AG08470 (cell line): ENCODE data around the genes TPO, PXDN and EIPR1.

DNA sequence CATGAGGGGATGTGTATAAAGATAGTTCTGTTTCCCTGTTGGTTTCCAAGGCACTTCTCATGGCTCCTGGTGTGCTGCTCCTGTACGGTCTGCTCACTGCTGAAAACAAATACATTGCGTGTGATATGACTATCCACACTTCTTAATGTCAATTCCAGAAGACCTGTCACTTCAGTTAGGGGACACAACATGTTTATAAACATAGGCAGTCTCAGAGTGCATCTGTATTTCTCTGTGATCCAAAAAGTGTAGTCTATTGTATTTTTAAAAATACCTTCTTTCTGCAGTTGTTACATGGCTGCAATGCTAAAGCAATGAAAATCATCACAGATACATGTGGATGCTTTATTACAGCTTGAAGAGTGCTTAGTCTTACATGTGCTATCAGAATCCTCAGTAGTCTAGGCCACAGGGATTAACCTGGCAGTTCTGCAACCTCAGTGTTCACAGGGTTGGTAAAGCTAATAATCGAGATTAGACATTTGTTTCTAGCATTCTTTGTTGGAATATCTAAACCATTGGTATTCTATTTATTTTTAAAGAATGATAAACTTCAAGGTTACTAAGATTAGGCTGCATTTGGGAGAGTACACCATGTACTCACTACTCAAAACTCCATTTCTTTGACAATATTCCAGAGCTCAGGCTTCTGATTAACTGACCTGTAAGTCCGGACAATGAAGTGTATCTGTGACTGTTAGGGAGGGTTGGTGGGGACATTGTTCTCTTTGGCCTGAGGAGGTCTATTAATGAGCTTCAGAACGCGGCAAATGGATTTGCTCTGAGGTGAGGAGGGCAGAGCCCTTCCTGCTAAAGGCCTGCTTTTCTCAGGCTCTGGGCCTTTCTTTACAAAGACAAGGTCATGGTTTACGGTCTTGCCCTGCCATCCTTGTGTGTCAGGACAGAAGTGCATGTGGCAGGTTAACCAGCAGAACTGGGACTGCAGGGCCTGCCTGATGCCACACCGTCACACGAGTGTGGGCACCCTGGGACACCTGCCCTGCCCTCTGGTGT lies 7.5 kb downstream of the ALKAL2 start:
- RRBS = no CpG with 5 or more reads among the region's 9 CpGs

DNA sequence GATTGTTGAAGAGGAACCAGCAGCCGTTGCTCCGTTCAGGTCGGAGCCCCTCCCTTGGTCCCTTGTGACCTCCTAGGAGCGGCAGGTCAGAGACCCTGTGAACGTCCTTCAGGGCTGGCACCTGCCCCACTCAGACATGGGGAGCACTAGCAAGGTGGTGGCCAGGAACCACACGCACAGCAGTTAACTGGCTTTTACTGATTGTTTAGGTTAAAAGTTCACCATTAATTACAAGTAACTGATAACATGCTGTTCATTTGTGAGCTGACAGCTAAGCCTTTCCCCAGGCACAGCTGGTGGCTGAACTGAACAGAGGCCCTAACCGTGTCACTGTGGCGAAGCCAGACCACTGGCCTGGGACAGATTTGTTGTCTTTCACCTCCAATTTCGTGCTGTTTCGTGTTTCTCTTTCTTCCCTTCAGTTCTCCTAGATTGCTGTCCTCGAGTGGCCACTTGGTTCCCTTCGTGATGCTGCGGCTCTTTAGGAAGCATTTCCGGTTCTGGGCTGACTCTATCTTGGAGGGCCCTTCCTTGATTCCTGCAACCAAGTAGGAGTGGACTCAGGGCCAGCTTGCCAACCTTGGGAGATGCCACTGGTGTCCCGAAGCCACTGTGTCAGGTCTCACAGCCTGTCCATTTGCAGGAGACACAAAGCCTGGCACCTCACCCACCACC lies 159.3 kb upstream of the ALKAL2 start:
- RRBS = no CpG with 5 or more reads among the region's 15 CpGs

- RRBS = no CpG with 5 or more reads among the region's 17 CpGs
Measured at GRCh38 chr2:674571-675609, 2.3 kb downstream of the TMEM18 start.

- RRBS = no CpG with 5 or more reads among the region's 12 CpGs
Measured at GRCh38 chr2:1366373-1366791, 46.9 kb upstream of the TPO start.

- RRBS = no CpG with 5 or more reads among the region's 21 CpGs
Measured at GRCh38 chr2:1412863-1413889, at the start of gene TPO. Gene TPO (plus strand): TSS chr2:1413463.

DNA sequence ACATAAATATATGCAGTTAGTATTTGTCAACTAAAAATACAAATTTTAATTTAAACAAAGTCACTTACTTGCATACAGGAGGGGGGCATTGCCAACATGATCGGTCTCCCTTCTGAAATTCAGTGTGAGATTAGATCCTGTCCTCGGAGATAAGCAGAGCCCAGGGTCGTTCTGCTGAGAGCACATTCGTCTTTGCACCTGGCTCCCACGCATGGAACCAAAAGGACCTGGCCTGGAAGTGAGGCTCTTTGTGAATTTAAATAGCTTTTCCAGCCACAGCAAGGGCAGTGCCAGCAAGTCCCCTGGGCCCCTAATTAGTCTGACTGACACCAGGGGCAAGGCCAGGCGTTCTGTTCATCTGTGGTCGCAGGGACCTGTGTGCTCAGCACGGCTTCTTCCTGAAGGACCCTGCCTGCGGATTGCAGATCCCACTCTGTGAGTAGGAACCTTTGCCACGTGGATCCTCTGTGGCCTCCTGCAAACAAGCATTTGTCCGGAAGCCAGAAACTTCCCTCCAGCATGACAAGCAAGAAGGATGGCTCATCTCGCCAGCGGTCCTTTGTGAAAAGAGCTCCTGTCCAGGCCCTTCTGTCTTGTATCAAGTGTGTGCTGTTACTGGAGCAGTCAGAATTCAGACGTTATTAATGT lies 128.6 kb downstream of the TPO start:
- RRBS = no CpG with 5 or more reads among the region's 14 CpGs

DNA sequence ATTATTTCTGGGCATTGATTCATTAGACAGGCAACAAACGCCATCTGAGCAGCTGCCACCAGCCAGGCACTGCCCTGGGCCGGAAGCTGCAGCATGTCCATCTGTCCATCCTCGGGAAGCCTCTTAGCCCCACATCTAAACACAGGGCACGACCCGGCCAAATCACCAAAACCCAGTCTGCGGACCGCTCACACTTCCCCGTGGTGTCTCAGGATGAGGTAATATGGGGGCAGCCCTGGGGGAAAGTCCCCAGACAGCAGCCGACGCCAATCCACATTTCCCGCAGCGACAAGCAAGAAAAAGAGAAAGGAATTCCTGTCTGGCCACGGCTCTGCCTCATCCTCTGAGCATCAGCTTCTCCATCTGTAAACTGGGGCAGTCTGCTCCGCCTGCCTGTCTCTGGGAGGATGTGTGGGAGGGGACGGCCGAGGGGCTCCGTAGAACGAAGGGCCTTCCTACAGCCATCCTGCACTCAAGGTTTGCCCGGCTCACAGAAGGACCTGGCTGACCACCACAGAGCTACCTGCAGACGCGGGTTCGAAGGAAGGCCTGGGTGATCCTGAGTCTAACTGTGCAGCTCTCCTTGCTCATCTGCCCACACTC lies 138.6 kb downstream of the PXDN start:
- RRBS = 5% methylated on average over 4 of the region's 22 CpGs

DNA sequence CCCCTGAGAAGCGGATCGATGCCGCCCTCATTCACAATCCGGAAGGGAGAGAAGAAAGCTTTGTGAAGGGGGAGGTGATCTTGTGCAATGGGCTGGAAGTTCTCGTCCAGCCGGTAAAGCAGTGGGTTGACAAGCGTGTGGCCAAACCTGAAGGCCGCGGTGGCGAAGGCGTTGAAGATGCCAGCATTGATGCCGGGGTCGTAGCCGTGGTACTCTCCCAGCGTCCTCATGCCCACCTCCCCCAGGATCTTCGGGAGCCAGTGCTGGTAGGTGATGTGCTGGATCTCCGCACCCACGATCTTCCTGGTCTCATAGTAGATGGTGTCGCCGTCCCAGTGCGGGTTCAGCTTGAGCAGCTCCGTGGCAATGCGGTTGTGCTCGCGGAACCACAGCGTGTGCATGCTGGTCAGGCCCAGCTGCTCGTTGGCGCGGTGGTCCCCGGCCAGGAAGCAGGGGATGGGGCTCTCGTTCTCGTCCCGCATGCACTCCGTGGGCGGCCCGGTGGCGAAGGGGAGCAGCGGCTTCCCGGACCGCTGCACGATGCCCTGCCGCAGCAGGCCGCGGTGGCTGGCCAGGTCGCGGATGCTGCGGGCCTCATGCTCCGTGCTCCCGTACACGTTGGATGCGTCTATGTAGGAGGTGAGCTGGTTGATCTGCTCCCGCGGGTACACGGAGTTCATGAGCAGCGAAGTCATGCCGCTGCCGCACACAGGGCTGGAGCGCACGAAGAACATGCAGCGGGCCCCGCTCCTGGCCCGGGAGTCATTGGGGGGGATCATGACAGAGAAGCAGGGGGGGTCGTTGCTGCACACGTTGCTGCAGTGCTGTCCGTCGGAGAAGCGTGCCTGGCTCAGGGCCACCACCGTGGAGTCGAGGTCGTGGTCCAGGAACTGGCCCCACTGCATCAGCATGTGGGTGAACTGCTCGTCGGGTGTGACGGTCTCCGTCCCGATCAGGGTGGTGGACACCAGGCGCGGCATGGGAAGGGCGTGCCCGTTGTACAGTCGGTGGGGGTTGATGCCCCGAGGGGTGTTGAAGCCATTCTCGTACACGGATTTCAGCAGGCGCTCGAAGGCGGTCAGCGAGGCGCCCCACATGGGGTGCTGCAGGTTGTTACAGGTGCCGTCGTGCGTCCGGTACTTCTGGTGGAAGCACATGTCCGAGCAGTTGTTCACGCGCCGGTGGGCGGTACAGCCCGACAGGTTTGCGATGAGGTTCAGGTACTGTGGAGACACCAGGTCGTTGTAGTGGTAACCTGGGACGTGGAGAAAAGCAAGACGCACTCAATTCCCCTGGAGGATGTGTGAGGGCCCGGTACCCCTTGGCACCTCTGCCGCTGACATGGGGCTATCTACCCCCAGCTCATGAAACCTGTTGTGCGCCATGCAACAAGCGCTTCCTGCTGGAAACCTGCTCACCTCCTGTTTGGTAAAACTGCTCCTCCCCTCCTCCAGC lies 95.4 kb downstream of the PXDN start:
- RRBS = 94% methylated on average over 18 of the region's 106 CpGs

GRCh38 chr2:1707633-1708582 lies 36.4 kb downstream of the PXDN start:
- RRBS = no CpG with 5 or more reads among the region's 28 CpGs

GRCh38 chr2:1744142-1745075 lies at the start of gene PXDN:
Gene PXDN (minus strand): TSS chr2:1744515.
- RRBS = 1% methylated on average over 34 of the region's 103 CpGs

DNA sequence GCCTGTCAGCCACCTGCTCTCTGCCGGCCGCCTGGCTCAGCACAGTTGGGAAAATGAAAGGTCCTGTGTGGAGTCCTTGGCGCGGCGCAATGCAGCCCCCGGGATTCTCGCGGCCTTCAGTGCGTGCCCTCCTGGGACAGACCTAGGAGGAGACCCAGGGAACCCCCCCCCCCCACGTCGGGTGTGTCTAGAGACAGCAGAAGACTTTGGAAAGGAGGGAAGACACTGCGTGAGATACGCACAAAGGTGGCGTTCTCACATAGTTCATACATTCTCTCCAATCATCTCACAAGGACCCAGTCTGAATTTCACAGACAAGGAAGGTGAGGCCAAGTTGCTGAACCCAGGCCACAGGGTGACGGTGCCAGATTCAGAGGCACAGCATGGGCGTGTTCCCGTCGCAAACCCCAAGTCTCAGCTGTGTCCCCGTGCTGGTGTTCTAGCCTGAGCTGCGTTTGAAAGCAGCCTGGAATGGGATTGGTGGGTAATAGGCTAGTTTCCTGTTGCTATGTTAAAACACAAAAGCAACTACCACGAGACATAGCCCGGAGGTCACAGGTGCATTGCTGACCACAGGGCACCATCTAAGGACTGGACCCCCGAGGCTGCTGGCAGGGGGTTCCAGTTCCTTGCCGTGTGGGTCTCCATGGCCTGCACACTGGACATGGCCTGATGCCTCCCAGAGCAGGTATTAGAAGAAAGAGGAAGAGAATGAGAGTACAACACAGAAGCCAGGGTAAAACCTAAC lies 935 bp upstream of the PXDN start:
- RRBS = 9% methylated on average over 6 of the region's 24 CpGs

DNA sequence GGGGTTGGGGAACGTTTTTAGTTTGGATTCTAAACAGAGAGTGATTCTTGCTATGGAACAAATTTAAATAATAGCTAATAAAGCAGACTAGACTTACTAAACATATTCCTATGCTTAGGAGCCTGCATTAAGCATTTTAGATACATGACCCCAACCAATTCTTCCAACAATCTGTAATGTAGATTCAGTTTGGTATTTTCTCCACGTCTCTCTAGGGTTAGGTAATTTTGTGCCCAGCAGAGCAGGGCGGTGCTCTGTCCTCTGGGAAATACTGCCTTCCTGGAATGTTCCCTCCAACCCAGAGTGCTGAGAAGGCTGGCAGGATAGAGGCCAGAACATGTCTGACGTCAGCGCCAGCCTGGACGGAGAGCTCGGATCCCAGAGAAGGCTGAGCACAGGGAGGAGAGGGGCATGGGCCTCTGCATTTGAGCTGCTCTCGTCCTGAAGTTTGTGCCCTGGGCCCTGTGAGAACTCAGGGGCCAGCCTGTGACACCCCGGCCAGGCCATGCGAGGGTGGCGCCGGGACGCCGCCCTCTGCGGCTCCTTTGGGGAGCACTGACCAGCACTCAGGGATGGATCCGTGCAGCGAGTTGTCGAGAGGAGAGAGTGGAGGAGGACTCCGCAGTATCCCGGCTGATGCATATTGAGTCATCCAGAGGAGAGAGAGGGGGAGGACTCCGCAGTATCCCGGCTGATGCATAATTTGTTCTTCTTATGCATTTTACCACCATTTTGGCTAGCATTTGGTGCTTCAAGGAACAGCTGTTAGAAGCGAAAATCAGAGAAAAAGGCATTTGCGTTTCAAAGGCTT lies 80.0 kb upstream of the PXDN start:
- RRBS = 97% methylated on average over 4 of the region's 24 CpGs

- RRBS = no CpG with 5 or more reads among the region's 6 CpGs
Measured at GRCh38 chr2:3044359-3044897, 333.2 kb downstream of the EIPR1 start.

GRCh38 chr2:3377155-3378109 lies at the start of gene EIPR1:
Gene EIPR1 (minus strand): TSS chr2:3377818.
- RRBS = under 1% methylated on average over 6 of the region's 52 CpGs

- RRBS = no CpG with 5 or more reads among the region's 26 CpGs
Measured at GRCh38 chr2:3424523-3425261, 45.2 kb downstream of the TRAPPC12 start.

- RRBS = no CpG with 5 or more reads among the region's 24 CpGs
Measured at GRCh38 chr2:3472293-3473265, 46.8 kb downstream of the ADI1 start.

DNA sequence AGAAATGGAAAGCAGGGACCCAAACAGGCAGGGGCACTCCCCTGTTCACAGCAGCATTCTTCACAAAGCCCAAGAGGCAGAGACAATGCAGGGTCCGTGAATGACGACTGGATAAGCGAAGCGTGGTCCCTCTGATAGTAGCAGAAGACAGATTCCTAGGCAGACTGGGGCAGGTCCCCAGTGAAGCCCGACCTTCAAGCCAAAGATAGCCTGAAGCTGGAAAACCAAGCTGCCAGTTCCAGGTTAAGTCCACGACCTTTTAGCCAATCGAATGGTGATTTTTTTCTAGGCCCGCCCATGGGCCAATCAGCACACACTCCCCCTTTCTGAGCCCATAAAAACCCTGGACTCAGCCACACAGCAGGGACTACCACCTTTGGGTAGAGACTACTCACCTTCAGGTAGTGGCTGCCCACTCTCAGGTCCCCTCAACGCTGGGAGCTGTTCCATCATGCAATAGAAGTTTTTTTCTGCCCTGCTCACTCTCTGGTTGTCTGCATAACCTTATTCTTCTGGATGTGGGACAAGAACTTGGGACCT lies 14.5 kb upstream of the ADI1 start:
- RRBS = no CpG with 5 or more reads among the region's 9 CpGs

DNA sequence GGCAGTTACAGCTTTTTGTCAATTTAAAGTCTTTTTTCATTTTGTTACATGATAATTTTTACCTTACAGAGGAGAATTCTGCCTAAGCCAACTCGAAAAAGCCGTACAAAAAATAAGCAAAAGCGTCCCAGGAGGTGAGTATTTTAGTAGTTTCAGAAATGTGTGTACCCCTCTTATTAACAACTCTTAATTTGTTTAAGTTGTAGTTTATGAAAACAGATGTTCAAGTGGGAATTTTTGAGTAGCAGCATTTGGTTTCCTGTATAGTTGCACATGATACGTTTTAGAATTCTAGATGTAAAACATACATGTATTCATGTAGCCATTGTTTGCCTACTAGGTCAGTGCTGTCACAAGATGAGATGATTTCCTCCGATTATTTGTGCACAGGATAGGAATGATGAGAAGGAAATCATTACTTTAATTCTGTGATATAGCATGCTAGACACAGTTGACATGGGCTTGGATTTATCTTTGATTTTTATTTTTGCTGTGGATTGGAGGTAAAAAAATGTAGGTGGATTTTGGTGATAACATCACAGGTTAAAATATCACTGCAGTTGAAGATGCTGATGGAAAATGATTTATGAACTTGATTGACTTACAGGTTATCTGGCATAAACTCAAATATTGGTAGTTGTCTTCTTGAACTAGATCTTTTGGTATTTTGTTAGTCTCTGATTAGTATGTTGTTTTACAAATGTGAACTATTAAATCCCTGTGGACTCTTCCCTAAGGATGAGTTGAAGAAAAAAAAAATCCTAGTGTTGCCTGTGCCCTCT lies 2.8 kb downstream of the RPS7 start:
- RRBS = no CpG with 5 or more reads among the region's 5 CpGs

GRCh38 chr2:3579515-3580624 lies 4.8 kb downstream of the RPS7 start:
- RRBS = 100% methylated on average over 1 of the region's 13 CpGs

DNA sequence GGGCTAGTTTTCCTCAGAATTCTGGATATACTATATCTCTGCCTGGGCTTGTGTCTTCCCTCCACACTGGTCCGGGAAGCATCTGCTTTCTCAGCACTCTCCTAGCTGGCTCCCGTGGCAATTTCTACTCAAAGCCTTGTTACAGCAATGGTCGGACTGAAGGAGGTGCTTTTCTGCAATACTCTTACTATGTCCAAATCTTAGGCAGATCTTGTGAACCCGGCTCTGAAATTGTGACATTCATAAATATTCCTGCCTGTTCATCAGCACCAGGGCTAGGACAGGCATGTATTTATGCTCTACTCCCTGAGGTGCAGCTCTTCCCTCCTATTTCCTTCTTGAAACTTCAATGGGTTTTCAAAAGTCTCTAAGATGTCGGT lies 868.9 kb downstream of the DCDC2C start:
- RRBS = no CpG with 5 or more reads among the region's 5 CpGs